Ileum (tissue), 1 donor: ENCODE data around the genes TRIM47, CDK3, ZACN, UBALD2, PRPSAP1 and UBE2O.

DNA sequence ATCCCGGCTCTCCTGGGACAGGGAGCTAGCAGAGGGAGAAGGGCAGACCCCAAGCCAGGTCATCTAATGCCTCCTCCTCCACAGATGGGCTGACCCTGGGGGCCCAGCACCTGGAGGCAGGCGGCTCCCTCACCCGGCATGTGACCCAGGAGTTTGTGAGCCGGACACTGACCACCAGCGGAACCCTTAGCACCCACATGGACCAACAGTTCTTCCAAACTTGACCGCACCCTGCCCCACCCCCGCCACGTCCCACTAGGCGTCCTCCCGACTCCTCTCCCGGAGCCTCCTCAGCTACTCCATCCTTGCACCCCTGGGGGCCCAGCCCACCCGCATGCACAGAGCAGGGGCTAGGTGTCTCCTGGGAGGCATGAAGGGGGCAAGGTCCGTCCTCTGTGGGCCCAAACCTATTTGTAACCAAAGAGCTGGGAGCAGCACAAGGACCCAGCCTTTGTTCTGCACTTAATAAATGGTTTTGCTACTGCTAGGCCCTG lies 7.6 kb downstream of the GALK1 start:
- PRO-cap, result no peak

DNA sequence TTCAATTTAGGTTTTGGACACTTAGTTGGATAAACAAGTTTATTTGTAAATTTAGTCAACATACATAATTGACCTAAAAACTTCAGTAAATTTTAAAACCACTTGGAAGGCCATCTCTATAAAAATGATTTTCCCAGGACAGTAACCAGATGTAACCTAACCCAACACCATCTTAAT lies 2.3 kb downstream of the H3-3B start:
- PRO-cap, result no peak

DNA sequence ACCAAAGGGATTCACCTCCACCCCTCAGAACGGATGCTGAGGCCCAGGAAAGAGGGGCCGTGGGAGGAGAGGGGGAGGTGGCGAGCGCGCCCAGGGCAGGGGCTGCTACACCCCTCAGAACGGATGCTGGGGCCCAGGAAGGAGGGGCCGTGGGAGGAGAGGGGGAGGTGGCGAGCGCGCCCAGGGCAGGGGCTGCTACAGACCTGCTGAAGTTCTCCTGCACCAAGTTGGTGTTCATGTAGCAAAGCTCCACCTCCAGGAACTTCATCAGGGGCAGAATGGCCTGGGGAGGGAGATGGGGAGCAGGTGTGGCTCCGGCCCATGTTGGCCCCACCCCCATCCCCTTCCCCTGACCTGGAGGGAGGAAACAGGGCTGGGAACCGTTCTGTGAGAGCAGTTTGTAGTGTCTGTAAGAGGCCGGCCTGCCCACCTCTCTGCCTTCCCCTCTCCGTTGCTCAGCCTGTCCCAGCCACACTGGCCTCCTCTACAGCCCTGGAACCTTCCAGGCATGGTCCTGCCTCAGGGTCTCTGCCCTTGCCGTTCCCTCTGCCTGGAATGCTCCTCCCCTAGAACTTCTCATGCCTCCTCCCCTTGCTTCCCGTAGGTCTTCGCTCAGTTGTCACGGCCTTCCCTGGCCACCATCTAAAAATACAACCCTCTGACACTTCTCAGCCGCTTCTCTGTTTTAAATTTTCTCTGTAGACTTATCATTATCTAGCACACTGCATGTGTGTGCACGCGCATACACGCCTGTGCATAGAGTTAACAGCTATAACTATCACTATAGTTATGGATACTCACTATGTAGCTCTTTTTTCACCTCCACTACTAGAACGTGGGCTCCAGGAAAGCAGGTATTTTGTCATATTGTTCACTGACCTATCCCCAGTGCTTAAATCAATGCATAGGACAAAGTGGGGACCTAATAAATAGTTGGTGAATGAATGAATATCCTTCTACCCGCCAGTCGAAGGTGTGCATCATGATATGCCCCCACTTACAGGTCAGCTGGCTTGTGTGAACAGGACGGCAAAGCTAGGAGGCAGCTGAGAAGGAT lies 11.1 kb downstream of the UNC13D start:
- PRO-cap, result no peak

DNA sequence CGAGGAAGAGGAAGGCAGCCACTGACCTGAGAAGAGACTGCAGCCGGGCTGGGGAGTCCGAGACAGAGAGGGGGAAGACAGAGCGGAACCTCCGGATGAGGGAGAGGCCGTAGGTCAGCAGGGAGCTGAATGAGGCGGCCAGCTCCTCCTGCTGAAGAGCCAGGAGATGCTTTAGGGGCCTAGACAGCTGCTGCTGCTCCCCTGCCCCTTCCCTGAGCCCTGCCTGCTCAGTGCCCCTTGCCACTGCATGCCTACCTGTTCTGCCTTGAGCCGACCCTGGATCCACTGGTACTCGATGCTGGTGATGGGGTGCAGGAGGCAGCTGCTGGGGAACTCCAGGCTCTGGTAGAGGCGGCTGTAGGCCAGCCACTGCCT lies 7.7 kb downstream of the UNC13D start:
- PRO-cap, result no peak

GRCh38 chr17:75843334-75843579 lies 947 bp downstream of the UNC13D start:
- PRO-cap, result no peak

DNA sequence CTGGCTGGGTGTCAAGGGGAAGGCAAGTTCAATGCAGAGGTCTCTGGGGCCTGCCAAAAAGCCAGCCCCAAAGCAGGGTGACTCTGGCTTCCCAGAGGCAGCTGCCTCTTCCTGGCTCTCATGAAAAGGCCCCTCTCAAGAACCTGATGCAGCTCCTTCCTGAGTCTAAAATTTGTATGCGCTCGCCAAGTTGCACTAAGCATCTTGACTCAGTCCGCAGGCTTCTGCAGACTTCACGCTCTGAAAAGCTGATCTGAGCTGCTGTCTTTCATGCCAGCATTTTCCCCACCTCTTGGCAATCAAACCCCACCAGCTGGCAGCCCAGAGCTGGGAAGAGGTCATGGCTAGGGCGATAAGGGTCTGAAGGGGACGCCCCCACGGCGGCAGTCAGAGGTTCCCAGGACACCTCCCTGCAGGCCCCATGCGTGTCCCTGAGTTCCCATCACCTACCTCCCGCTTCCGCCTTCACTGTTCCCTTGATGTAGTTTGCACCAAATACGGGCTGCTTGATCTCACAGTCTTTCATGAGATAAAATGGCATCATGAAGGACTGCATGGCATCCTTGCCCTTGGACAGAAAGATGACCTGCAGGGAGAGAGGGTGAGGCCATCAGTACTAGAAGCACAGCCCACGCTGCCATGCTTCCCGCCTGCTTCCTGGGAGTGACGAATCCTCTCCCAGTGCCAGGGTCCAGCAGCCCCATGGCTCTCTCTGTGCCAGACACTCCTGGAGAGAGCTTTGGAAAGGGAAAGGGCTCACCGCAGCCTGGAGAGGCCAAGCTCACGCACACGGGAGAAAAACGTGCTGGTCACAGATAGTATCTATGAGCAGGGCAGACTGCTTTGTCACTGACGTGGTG lies 5.2 kb upstream of the UNC13D start:
- PRO-cap, result no peak

- PRO-cap, result bidirectional peak, plus-strand start at chr17:75878729, minus-strand start at chr17:75878575; unidirectional peak, minus-strand start at chr17:75878934; unidirectional peak, minus-strand start at chr17:75878957
Observed at GRCh38 chr17:75878254-75879301, at the start of gene TRIM47. TRIM47 (minus strand) TSS chr17:75878581.

DNA sequence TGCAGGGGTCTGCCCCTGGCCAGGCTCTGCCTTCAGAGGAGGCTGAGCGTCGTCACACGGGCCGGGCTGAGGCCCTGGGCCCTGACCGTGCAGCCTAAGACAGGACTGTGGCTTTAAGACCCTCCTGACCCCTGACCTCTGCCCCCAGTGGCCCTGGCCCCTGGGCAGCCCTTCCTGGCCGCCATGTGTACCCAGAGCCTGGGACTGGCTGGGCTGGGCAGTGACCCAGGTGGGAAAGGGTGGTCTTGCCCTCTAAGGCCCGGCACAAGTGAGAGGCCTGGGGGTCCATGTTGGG lies at the start of gene CDK3:
TSS of gene CDK3 (plus strand) at position 117 of the 295 bp plus-strand sequence.
- PRO-cap, result no peak

DNA sequence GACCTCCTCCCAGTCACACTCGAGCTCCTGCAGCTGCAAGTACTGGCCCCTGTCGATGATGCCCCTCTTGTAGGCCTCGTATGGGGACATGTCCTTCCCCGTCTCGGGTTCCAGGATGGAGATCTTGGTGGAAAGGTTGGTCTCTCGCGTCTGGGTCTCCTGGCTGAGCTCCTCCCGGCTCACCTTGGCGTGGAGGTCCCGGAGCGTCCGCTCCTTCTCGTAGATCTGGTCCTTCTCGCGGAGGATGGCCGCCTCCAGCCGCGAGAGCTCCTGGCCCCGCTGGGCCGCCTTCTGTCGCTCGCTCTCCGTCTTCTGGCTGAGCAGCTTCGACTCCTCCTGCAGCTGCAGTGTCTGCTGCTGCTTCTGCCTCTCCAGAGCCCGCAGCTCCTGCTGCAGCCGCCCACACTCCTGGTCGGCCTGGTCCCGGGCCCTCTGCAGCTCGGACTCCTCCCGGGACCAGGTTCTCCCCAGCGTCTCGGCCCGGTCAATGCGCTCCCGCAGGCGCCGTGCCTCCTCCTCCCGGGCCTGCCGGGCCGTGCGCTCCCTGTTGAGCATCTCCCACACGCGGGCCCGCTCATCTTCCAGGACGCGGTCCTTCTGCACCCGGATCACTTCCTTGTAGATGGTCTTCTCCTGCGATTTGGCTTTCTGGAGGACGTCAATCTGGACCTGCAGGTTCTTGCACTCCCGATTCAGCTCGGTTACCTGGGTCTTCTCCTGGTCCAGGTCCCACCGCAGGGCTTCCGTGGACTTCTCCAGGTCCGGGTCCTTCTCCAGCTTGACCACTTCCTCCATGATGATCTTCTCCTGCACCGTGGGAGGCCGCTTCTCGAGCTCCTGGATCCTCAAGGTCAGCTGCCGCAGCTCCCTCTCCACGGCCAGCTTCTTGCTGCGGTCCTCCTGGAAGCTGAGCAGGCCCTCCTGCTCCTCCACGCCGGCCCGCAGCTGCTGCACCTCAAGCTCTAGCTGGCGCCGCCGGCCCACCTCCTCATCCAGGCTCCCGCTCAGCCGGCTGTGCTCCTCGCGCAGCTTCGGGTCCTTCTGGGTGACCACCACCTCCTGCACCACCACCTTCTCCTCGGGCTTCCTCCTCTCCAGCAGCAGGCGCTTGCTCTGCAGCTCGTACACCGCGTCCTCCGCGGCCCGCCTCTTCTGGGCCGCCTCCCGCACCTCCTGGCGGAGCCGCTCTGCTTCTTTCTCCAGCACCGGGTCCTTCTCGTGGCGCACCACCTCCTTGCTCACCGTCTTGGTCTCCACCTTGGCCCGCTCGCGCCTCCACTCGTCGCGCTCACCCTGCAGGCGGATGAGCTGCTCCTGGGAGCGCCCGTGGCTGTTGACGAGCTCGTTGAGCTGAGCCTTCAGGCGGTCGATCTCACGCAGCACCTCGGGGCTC lies 7.9 kb downstream of the CDK3 start:
- PRO-cap, result no peak

- PRO-cap, result no peak
Observed at GRCh38 chr17:76079067-76079356, at the start of gene ZACN. ZACN (plus strand) TSS chr17:76079182.

- PRO-cap, result bidirectional peak, plus-strand start at chr17:76265202, minus-strand start at chr17:76264896
Observed at GRCh38 chr17:76264348-76265028, 660 bp upstream of the UBALD2 start.

DNA sequence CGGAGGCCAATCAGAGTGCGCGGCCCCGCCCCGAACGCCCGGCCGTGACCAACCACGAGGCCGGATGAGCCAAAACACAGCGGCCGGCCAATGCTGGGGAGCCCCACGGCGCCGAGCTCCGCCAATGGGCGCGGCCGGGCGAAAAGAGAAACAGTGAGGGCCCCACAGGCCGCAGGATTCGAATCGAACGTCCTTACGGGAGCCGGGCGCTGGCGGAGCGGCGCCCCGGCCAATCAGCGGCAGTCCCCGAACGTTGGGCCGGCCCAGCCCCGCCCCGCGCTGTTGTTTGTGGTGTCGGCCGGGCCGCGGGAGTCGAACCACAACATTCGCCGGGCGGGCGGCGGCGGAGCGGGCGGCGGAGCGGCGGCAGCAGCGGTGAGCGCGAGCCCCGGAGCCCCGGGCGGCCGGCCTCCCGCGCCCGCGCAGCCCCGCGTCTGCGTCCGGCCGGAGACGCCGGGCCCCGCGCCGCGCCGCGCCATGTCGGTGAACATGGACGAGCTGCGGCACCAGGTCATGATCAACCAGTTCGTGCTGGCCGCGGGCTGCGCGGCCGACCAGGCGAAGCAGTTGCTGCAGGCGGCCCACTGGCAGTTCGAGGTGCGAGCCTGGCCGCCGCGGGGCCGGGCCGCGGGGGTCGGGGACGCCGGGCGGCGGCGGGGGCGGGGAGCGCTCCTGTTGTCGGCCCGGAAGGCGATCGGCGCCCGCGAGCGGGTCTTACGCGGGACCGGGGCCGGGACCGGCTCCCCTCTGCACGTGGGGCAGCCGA lies at the start of gene UBALD2:
TSS of gene UBALD2 (plus strand) at position 320 of the 766 bp plus-strand sequence.
- PRO-cap, result bidirectional peak, plus-strand start at position 174 of the sequence, minus-strand start outside the sequence; unidirectional peak, plus-strand start at position 325 of the sequence; bidirectional peak, plus-strand start at position 587 of the sequence, minus-strand start at position 583 of the sequence

DNA sequence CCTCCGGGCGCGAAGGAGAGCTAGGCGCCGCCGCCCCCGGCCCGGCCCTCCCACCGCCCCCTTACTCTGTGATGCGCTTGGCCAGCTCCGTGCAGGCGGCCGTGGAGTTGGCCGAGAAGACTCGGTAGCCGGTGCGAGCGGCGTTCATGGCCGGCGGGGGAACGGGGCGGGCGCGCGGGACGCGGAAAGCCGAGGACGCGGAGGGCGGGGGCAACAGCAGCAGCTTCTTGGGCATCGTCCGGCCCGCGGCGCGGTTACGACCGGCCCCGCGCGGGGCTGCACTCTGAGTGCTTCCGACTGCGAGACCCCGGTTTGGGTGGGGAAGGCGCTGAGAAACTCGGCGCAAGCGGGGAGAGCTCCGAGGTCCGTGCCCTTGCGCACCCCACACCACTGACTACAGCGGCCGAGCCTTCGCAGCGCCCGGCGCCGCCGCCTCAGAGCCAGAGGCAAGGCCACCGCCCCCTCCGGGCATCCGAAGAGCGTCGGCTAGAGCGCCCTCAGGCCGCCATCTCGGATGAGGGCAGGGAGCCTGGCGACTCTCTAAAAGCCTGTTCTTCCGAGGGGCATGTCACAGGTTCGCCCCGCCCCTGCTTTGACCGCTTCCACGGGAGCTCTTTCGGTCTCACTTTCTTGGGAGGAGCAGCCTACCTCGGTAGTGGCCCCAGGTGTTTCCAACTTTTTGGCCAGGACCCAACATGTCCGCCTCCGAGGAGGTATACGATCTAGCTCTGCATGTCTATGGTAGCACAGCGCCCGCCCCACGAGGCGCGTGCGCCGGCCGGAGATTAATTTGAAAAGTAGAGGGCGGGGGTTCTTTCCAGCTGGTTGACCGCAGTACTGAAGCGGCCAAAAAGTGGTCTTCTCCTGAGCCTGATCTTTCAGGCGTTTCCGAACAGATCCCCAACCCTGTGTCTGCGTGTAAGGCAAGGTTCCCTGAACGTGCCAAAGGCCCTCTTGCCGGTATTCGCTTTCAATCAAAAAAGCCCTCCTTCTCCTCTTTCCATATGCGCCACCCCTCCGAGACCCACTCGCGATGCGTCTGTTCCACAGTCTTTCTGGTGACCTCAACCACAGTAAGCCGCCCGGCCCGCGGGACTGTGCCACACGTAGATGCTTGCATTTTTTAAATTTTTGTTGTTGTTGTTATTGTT lies at the start of gene PRPSAP1:
TSS of gene PRPSAP1 (minus strand) at position 448 of the 1,151 bp plus-strand sequence.
- PRO-cap, result bidirectional peak, plus-strand start at position 192 of the sequence, minus-strand start at position 163 of the sequence; bidirectional peak, plus-strand start at position 800 of the sequence, minus-strand start at position 396 of the sequence

GRCh38 chr17:76368417-76369103 lies 14.8 kb upstream of the PRPSAP1 start:
- PRO-cap, result no peak

- PRO-cap, result unidirectional peak, minus-strand start at chr17:76452680
Observed at GRCh38 chr17:76451731-76452977, 798 bp downstream of the UBE2O start.

DNA sequence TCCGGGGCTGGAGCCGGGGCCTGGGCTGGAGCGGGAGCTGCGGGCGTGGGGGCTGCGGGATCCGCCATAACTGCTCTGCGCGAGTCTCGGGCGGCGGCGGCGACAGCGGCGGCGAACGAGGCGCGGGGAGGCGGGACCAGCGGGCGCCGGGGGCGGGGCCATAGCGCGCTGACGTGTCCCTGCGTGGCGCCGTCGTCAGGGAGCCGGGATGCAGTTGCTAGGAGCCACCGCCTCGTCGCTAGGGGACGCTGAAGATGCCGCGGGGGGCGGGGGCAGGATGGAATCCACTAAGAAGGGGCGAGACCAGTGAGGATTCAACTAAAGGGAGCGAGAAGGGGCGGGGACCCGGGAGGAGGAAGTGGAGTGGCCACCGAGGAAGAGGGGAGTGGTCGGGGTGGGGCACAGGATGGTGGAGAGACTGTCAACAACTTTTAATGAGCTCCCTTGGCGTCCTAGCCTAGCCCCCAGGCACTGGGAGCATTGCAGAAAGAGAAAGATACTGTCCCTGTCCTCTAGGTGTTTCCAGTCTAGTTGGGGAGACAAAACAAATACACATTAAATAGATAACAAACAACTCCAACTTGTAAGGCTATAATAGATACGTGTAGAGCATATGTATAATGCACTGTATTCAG lies at the start of gene UBE2O:
TSS of gene UBE2O (minus strand) at position 79 of the 635 bp plus-strand sequence.
- PRO-cap, result unidirectional peak, minus-strand start at position 77 of the sequence

GRCh38 chr17:76490446-76491005 lies 10.7 kb downstream of the RHBDF2 start:
- PRO-cap, result no peak

DNA sequence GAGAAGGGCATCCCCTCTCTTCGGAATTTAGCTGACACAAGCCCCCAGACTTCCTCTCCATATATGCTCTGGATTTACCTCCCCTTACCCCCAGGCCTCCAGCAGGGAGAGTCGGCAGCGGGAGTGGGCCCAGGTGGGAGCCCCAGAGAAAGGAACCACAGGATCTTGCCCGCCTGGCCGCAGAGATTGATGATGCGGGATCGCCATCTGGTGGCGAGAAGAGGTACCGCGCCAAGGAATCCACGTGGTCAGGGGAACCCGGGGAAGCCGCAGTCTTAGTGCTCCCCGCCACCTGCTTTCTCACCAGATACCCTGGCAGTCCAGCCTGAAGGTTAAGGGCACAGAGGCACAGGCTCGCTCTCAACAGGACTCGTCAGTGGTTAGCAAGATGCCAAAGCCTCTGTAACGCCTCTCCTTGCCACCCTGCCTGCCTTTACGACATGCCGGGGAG lies 5.1 kb upstream of the RHBDF2 start:
- PRO-cap, result no peak

DNA sequence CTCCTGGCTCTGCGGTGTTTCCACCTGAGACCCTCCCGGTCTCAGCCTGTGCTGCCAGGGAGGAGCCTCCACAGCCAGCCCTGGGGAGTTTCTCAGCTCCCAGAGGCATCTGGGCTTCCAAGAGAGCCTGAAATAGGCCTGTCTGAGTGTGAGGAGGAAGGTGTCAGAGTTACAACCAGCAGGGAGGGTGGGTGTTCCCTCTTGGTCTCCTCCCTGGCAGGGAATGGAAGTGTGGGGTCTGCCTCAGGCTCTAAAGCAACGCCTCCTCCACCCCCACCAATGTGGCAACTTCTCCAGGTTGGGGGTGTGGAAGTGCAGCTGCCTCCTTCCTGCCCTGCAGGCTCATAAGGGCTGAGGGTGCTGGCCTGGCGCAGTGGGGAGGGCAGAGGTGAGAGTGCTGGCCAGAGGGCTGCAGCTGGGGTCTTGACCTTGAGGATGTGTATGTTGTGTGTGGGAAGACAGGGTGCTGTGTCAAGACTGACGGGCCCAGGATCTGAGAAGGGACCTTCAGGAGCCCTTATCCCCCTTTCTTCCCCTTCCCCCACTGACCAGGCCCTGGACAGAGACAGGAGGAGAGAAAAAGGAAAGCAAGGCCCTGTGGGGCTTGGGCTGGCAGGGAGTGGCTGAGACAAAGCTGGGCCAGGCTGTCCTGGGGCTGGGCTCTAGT lies 2.5 kb downstream of the CYGB start:
- PRO-cap, result no peak

DNA sequence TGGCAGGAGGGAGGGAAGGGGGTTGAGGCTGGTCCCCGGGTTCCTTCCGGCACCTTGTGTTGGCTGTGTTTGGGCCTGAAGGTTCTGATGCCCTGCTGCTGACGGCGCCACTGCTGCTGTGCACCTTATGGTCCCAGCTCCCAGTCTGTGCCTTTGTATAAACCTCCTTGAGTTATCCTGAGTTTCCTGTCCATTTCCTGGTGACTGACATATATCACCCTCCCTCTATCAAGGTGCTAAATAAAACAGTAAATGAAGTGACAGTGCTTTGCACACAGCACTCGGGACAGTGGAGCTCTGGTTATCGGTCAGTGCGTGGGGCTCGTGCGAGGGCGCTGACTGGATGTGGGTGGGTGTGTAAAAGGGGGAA lies 17.4 kb downstream of the ST6GALNAC2 start:
- PRO-cap, result no peak